Renal cortical epithelial cell (primary cell): ENCODE measurements around a stretch of chr11.

DNA sequence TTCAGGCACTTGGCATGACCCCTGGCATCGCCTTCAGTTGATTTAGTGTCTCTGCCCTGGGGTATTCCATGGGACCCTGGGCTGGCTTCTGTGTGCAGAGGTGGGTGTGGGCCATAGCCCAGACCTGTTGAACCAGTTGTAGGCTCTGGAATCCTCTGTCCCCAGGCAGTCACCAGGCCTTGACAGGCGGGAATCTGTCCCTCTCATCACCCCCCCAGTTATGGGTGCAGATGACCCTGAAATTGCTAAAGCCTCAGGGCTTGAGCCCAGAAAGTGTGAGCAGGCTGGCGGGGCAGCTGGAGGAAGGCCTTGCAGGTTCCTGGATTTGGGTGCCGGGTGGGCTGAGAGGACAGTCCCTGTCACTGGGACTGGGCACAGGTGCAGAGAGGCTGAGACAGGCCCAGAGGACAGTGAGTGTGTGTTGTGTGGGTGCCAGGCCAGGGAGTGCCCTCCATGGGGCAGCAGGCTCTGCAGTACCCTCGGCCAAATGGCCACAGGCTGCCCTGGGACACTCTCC is 27.2 kb downstream of the ST3GAL4 start:
- RRBS: no CpG with 5 or more reads among the region's 5 CpGs

- RRBS: 31% methylated on average over 9 of the region's 19 CpGs
These were observed 68.2 kb downstream of the ST3GAL4 start for GRCh38 chr11:126423548-126424284.

- RRBS: no CpG with 5 or more reads among the region's 16 CpGs
These were observed 230.4 kb downstream of the ST3GAL4 start for GRCh38 chr11:126585772-126586353.

DNA sequence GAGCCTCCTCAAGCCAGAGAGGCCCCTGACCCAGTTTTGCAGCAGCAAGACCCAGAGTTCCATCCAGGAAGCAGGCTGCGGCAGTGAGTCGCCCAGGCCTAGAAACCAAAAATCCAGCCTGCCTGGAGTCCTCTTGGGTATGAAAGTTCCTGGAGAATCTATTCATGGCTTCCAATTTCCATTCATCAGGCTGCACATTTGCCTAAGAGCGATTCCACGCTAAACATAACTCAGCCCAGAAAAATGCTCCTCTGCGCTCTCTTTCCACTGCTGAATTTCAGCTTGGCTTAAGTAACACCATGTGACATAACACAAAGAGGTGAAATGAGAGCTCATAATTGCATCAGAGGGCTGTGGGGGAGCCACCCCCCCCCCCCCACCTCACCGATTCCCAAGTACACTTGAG is 71.0 kb downstream of the KIRREL3 start:
- RRBS: no CpG with 5 or more reads among the region's 6 CpGs

- RRBS: no CpG with 5 or more reads among the region's 18 CpGs
These were observed 362.8 kb upstream of the KIRREL3 start for GRCh38 chr11:127363397-127363806.

- RRBS: no CpG with 5 or more reads among the region's 5 CpGs
These were observed 433.7 kb downstream of the ETS1 start for GRCh38 chr11:128153707-128154098.

DNA sequence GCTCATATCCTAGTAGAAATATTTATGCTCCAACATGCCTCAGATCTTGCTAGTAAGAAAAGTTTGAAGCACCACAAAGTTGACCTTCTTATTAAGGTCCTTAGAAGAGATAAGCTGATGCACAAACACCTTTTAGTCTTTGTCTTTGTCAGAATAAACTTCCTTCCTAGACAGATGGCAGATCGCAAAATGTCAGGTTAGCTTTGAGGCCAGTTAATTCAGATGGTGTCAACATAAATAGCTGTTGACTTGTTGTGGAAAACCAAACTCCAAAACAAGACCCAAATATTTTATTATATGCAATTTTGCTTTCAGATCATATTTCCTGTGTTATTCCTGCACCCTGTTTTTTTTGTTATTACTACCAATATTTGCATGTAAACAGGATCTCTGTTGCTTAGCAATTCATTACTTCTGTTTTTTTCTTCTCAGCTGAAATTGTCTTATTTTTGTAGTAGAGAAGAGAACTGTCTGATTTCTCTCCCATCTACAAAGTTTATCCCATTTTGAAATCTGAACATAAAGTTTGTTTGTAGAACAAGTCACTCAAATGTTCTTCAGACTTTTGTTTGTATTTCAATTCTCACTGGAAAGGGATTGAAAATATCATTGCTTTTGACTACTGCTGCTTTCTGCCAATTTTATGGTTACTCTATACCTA is 315.9 kb downstream of the ETS1 start:
- RRBS: no CpG with 5 or more reads among the region's 1 CpG

- RRBS: no CpG with 5 or more reads among the region's 5 CpGs
These were observed 175.5 kb downstream of the ETS1 start for GRCh38 chr11:128411729-128412324.

GRCh38 chr11:128437117-128437713 is 150.1 kb downstream of the ETS1 start:
- RRBS: no CpG with 5 or more reads among the region's 2 CpGs

DNA sequence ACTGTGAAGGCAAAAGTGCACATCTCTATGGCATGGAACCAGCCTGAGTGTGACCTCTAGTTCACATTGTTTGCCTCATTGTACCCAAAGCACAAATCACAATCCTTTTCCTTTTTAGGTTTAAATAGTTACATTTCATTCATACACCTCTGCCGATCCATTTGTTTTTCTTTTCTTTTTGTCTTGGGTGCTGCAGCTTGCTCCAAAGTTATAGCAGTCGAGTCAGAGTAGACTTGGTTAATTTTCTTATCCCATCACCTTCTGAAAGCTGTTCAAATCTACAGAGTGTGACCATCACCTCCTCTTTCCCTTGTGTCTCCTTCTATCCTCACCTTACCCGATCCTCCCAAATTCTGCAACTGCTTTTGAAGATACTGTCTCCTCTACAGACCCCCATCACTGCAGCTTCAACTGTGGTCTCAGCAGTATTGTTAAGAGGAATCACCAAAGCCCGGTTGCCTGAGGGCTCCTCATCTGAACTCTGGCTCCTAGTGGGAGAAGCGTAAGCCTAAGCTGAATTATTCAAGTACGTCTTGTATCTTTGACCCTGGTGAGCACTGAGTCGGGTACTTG is 130.2 kb downstream of the ETS1 start:
- RRBS: no CpG with 5 or more reads among the region's 7 CpGs

DNA sequence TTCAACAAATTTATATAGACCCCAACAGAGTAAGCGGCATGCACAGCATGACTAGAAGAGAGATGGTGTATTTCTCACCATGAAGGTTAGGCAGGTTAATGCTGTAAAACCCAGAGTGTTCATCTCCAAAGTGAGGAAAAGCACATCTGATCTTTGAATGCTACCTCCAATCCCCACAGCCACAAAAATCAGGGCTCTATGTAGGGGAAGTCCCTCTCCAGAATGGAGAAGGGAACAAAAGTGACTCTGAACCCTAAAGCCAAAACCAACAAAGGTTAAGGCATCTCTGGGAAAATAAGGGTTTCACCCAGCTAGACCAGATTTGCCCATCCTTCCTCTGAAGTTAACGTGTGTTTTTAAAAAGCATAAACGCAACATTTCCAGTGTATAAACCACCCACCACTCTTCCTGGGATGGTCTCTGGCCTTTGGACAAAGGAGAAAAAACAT is 128.1 kb downstream of the ETS1 start:
- RRBS: no CpG with 5 or more reads among the region's 3 CpGs

DNA sequence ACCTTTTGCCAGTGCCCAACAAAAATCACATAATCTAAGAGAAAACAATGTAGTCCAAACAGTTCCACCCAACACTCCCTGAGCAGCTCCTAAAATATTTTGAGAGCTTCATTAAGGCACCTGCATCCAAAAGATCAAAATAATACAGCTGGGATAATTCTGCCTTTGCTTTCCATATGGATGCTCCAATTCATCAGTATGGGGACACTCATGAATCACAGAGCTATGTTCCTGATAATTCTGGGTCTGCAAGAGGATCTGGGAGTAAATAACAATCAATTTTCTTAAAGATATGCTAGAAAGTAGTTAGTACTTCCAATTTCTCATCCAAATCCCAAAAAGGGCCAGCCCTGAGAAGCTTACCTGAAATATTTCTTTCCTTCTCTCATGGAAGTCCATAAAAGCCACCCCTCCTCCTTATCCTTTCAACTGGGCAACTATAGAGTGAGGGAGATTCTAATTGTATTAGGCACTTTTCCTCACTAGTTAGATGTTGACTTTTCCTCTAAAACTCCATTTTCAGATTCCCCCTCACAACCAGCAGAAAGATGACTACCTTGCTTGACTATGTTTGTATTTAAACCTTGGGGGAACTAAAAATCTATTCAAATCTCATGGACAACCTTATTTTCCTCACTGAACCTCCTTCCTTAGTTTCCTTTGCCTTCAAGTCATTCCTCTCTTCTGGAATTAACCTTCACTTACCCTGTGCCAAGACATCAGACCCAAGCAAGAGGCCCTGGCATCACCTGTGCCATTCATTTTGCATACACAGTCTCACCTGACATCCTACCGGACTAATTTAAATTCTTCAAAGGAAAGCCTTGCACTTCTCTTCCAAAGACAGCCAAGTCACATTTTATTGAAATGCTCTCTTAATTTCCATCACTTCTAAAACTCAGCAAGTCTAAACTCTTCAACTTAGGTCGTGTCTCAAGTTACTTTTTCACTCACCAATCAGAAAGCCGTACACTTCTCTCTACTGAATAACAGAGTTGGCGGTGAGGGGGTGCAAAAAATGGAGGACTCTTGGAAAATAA is 126.9 kb downstream of the ETS1 start:
- RRBS: no CpG with 5 or more reads among the region's 4 CpGs

DNA sequence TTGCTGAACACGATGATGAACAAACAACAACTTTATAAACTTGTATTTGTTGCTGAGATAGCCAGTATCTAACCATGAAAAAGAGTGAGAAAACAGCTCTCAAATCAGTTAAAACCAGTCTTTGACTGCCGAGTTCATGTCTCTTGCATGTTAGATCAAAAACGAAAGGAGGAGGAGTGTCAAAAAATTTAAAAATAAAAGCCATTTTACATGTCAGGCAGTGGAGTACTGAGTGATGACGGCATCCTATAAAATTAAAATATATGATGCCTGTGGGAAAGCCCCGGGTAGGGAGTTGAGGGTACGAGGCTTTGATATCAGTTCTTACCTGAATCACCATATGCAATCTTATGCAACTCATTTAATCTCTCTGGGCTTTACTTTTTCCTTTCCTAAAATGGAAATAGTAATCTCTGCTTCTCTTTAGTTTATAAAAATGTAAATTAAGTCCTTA is 117.3 kb downstream of the ETS1 start:
- RRBS: no CpG with 5 or more reads among the region's 6 CpGs

- RRBS: no CpG with 5 or more reads among the region's 9 CpGs
These were observed 78.4 kb downstream of the ETS1 start for GRCh38 chr11:128508753-128509637.

- RRBS: no CpG with 5 or more reads among the region's 10 CpGs
These were observed 67.1 kb downstream of the ETS1 start for GRCh38 chr11:128520097-128520820.

DNA sequence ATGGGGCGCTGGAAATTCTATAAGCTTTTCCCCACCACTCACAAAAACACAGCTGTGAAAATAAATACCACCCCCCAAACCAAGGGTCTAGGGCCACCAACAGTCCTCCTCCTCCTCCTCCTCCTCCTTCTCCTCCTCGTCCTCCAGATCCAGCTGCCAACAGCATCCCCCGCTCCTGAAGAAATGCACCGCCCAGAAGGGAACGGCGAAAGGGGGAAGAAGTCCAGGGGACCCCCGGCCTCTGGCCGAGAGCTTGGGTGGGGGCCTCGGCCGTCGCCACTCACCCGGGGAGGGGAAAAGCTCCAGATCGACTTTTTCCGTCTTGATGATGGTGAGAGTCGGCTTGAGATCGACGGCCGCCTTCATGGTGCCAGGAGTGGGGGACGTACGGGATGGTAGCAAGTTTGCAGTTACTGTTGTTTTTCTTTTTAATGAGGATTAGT is 65.7 kb downstream of the ETS1 start:
- RRBS: 3% methylated on average over 6 of the region's 20 CpGs

DNA sequence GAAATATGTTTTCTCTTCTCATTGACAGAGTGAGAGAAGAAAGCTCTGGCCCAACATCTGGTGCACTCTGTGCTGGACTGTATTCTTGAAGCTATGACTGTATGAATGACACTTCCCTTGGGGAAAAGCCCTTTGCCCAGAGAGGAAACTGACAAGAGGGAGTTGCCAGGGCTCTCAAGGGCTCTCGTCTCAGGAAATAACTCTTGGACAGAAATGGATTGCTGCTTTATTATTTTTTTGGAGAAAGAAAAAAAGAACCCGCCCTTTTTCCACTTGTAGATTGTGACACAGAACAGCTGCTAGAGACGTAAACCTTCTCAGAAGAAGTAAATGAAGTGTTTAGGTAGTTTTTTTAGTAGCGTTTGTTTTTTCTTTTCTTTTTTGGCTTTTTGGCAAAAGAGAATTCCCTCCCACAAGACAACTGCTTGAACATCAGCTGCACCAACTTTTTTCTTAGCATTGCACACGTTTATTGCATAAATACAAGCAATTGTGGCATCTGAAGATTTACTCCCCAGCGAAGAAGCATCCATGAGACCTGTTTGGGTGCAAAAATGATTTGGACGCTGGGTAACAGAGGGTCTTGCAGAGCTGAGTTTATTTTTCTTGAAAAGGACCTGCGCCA is 11.3 kb downstream of the ETS1 start:
- RRBS: no CpG with 5 or more reads among the region's 8 CpGs

- RRBS: no CpG with 5 or more reads among the region's 22 CpGs
These were observed 37.2 kb upstream of the ETS1 start for GRCh38 chr11:128624218-128625386.

DNA sequence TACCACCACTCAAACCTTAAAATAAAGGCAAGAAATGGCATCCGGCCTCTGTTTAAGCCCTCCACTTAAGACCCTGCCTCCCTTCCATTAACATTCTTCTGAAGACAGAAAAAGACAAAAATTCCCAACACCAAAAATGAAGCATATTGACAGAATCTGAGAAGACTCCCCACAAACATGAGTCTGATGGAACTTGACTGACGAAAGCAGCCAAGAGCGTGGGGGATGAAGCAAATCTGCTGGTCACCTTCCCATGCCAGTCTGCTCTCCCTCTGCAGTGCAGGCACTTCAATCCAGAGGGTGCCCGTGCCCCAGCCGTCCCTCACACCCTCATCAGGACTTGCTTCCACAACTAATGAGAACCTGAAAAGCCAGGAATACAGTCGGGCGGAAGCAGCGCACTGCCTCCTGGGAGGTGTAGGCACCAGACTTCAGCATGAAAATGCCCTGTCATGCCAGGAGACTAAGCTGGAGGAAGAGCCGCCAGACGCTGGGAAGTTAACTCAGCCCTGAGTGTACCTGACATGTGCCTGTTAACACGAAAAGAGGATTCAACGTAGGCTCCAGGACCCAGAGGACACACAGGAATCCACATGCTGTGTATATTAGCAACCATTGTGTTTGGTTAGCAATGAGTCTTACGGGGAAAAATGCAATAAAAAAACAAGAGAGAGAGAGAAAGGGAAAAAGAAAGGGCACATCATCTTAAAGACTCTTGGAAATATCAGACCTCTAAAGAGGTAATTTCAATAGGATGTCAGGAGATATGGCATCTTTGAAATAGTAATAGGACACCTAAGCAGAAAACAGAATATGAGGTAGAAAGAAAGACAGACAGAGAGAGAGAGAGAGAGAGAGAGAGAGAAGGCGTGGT is 40.1 kb upstream of the FLI1 start:
- RRBS: no CpG with 5 or more reads among the region's 14 CpGs